HTERT-HM (cell line): ENCODE data around the gene FGF14.

- RRBS: 4% methylated on average over 28 of the region's 67 CpGs
These were observed 502 bp downstream of the ZIC2 start for GRCh38 chr13:99982069-99982502.

DNA sequence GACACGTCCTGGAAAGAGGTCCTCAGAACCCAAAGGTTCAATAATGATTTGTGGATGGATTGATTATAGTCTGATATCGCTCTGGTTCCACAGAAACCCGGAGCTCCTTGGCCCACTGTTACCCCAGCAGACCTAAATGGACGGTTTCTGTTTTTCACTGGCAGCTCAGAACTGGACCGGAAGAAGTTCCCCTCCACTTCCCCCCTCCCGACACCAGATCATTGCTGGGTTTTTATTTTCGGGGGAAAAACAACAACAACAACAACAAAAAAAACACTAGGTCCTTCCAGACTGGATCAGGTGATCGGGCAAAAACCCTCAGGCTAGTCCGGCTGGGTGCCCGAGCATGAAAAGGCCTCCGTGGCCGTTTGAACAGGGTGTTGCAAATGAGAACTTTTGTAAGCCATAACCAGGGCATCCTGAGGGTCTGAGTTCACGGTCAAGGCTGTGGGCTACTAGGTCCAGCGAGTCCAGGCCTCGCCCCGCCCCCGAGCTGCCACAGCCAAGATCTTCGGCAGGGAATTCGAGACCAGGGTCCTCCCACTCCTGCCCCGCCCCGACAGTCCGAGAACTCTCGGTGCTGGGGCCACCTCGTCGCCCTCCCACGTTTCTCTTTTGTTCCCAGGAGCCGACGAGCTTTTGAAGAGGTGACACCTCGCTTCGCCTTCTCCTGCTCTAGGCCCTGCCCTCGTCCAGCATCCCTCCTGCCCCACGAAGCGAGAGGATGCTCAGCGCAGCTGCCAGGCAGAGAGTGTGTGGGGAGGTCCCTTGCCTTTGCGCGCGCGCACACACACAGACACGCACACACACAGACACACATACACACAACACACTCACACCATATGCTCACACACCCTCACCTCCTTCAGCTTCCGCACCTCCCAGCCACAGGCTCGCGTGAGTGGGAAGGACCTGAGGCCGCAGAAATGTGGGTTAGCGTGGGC lies 8.7 kb downstream of the ZIC2 start:
- RRBS: 31% methylated on average over 2 of the region's 44 CpGs

- RRBS: no CpG with 5 or more reads among the region's 2 CpGs
These were observed 40.7 kb downstream of the PCCA start for GRCh38 chr13:100129673-100129924.

GRCh38 chr13:100325713-100326334 lies 236.9 kb downstream of the PCCA start:
- RRBS: no CpG with 5 or more reads among the region's 8 CpGs

- RRBS: 92% methylated on average over 2 of the region's 13 CpGs
These were observed 37.0 kb upstream of the GGACT start for GRCh38 chr13:100625438-100626132.

GRCh38 chr13:100877705-100878125 lies 203.1 kb upstream of the TMTC4 start:
- RRBS: no CpG with 5 or more reads among the region's 1 CpG

DNA sequence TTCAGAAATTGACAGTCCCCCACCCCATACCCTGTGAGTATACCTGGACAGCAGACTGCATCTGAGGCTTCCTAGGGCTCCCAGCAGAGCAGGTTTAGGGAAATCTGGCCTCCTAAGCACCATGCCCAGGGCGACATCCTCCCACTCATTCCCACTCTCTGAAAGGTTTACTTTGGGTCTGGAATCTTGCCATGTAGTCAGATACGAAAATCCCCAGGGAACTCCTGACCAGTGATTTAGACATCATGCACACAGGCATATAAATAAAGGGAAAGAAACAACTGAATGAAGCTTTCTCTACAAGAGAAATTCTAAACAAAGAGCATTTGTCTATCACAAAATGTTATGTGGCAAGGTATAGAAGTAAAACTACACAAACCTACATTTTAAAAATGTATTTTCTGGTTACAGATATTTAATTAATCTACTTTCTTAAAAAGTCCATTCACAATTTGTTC lies 795 bp upstream of the NALCN start:
- RRBS: no CpG with 5 or more reads among the region's 2 CpGs

DNA sequence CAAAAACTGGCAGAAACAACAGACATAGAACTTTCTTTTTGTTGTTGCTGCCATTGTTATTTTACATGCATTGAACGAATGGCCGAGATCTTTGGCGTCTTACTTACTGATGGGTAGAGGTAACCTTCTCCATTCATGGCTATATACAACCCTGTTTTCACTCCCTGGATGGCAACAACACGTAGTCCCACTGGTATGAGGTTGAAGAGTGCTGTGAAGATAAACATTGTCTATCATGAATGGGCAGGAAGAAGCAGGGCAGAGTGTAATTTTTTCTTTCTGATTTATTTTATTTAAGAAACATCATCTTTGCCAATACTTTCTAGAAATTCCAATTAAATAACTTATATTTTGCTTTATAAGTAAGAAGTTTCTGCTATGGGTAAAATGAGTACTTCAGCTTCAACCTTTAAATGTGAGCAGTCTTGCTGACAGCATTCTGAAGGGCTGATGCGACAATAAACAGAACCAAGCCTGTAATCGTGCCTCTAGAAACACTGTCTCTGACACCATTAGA lies 48.1 kb downstream of the FGF14 start:
- RRBS: no CpG with 5 or more reads among the region's 6 CpGs

DNA sequence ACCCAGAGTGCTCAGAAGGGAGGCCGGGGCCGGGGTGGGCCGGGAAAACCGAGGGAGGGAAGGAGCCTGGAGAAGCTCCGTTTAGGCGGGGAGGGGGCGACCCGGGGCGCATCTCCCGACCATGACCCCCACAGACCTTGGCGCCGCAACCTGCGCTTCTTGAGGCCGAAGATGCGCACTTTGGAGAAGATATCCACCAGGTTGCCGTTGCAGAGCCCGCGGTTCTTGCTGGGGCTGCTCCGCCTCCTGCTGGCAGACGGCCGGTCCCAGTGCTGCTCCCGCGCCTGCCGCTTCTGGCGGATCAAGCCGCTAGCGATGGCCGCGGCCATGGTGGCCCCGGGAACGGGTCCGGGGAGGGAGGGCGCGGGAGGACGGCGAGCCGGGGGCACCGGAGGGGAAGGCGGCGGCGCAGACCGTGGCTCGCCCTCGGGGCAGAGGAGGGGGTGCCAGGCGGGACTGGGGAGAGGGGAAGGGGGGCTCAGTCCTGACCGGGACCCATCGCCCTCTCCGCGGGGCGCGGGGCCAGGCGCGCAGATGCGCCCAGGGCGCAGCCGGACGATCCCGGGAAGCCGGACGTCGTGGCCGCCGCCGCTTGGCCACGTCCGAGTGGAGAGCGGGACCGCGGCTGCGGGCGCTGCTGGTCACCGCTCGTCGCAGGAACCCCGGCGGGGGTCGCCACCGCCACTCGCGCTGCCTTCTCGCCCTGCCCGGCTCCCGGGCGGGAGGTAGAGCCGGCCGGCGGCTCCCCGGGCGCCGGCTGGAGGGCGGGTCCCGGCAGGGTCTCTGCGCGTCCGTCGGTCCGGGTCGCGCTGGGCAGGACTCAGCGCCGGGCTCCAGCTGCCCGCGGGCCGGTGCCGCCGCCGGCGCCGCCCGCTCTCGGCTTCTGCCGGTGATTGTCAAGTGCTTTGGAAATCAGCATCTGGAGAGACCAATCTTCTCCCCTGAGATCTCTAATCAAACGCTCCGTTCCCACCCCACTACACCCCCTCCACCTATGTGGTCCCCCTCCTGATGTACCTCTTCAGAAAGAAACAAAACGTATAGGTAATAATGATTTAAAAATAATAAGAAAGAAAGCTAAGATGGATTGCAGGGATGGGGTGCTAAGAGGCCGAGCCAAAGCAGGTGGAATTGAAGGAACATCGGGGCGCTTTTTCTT lies at the start of gene FGF14:
Gene FGF14 (minus strand): TSS at position 629 of the 1,159 bp plus-strand sequence.
- RRBS: 6% methylated on average over 53 of the region's 118 CpGs

DNA sequence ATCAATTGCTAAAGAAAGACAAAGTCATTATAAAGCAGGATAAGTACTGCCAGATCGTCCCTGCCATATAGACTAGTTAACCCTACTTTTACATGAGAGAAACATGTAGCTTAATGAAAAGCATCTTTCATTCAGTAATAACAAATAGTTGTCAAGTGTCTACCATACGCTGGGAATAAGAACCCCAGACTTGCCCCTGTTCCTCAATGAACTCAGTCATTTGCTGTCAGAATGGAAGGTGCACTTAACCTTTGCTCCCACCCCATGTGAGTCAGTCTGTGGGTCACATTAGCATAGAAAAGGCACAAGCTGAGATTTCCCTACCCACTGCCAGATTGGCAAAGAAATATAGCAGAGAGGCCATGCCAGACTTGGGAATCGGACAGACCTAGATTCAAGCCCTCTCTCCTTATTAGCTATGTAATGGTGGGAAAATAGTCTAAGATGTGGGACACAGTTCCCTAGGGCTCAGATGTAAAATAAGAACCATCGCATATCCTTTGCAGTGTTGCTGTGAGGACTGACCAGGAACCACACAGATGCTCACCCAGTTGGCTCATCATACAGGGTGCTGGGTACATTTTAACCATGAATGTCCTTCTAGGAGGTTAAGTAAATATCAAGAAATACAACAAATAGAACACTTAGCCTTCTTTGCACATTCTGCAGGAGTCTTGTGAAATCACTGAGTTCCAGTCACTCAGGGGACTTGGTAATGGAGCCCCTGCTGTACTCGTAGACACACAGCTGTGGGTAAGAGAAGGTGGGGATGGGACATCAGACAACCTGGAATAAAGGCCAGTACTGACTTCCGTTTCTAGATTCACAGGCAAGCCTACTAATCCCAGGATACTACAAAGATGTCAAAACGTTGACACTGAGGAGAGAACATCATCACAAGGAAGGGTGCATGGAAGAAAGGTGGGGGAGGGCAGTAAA lies 266.9 kb upstream of the FGF14 start:
- RRBS: no CpG with 5 or more reads among the region's 7 CpGs

DNA sequence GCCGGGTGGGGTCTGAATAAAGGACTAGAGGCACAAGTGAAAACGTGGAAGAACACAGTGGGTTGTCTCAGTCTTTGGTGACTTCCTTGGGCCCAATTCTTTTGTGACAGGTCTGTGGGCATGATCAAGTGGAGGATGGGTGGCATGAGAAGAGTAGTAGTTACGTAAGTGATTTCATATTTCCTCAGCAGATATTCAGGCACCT lies 2.6 kb downstream of the TPP2 start:
- RRBS: no CpG with 5 or more reads among the region's 3 CpGs

DNA sequence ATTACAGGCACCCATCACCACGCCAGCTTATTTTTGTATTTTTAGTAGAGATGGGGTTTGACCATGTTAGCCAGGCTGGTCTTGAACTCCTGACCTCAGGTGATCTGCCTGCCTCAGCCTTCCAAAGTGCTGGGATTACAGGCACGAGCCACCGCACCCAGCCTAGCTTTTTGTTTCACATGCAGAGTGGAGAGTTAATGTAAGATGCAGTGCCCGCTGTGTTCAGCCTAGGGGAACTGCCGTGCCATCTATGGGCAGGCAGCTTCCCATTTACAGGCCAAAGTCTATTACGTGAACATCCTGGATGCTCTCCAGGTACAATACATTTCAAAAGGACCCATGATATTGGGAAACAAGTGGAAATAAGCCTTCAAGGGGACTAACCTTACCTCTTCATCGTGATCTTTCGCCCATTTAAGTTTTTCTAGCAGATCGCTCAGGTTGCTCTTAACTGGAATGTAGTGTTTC lies 10.1 kb downstream of the POGLUT2 start:
- RRBS: no CpG with 5 or more reads among the region's 9 CpGs

GRCh38 chr13:102879525-102880327 lies 33.9 kb downstream of the ERCC5 start:
- RRBS: no CpG with 5 or more reads among the region's 13 CpGs

- RRBS: no CpG with 5 or more reads among the region's 4 CpGs
These were observed 54.3 kb downstream of the ERCC5 start for GRCh38 chr13:102900104-102900546.

DNA sequence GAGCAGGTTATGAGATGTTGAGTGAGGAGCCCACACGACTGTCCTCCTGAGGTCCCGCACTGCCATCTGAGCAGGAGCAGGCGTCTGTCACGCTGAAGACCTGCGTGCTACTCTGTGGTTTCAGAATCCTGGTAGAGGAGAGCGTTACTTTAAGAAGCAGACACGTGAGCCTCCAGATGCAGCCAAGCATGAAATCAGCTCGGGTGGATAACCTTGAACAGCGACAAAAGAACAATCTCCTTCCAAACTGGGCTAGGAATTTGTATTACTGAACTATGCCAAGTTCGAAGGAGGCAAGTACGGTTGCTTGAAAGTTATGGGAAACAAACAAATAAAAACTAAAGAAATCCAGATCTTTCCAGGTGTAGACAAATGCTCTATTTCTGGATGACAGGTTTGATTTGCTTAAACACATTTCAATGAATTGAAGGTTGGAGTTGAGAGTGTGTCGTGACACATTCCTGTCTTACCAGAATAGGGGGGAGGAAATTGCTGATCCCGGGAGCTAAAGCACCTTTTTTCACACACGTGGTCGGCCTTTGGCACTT lies 945.4 kb upstream of the SLC10A2 start:
- RRBS: no CpG with 5 or more reads among the region's 15 CpGs

- RRBS: no CpG with 5 or more reads among the region's 6 CpGs
These were observed 326.5 kb upstream of the DAOA start for GRCh38 chr13:105139354-105139714.

GRCh38 chr13:106100641-106101070 lies 434.8 kb downstream of the EFNB2 start:
- RRBS: no CpG with 5 or more reads among the region's 7 CpGs

GRCh38 chr13:106156414-106157081 lies 378.9 kb downstream of the EFNB2 start:
- RRBS: no CpG with 5 or more reads among the region's 6 CpGs

DNA sequence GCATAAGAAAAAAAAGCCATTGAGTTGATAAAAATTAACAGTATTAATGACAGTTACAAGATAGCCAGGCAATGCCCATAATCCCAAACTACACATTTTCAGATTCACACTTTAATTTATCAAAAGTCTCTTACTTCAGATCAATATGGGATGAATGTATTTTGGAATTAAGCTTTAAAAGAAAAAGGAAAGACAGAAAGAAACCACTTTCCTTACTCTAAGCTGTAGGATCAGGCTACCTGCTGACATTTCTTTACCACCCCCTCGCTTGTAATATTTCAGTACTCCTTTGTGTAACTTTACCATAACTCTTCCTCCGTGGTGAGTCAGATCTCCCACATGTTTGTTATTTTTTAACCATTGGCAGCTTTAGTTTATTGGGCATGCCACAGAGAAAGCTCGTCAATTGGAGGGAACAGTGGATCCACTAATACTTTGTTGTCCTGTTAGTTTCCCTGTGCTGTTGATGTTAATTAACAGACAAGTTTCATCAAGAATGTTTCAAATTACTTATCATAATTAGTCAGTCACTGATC lies 22.6 kb downstream of the EFNB2 start:
- RRBS: no CpG with 5 or more reads among the region's 3 CpGs

GRCh38 chr13:106690709-106691222 lies 122.8 kb upstream of the ARGLU1 start:
- RRBS: no CpG with 5 or more reads among the region's 8 CpGs